Cerebral cortex (tissue), 2 donors: ENCODE data around the genes GTF2H2C, SERF1B, GTF2H2 and MCCC2.

GRCh38 chr5:68289225-68289985 is 73.8 kb downstream of the PIK3R1 start:
- PRO-cap, 2 experiments, result no peak in any of the 2 experiments

DNA sequence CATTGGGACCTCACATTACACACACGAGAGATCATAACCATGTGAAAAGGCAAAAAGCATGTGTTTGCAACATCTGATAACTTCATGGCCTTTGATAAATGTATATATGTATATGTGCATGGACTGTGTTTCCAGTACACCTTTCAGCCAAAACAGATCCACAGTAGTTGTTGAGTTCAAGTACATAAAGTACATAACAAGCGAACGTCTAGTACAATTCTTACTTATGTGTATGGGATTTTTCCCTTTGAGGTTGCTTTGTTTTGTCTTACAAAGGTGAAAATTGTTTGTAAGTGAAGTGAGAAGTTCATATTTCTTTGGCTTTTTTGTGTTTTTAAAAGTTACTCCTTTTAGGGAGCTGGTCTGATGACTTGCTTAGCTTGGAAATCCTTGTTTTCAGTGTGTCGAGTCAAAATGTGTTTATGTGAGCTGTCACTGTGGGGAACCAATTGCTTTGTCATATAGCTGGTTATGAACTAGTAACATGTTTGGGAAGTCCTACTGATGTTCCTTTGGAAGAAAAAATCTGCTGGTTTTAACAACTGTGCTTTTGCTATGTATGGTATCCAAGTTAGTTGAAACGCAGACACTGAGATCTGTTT is 85.1 kb downstream of the PIK3R1 start:
- PRO-cap, 2 experiments, result no peak in any of the 2 experiments

DNA sequence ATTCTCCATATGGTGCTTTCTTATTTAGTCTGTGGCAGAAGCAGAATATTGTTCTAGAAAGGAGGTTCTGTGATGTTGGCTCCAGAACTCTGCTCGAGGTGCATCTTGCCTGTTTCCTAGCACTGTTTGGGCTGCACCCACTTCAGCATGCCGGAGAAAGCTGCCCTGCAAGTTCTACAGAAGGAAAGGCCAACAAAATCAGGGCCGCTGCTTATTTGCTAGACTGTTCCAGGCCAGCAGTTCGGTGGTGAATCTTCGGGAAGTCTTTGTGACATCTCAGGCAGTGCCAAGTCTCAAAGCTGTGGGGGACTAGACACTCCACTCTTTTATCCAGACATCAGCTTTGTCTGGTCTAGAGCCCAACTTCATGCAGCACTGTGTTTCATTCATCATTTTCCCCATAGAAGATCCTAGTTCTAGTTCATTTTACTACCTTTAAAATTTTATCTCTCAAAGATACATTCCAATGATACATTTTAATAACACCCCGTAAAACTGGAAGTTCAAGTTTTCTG is 91.1 kb downstream of the PIK3R1 start:
- PRO-cap, 2 experiments, result no peak in any of the 2 experiments

GRCh38 chr5:68709288-68709805 is 384.5 kb upstream of the SLC30A5 start:
- PRO-cap, 2 experiments, result no peak in any of the 2 experiments

DNA sequence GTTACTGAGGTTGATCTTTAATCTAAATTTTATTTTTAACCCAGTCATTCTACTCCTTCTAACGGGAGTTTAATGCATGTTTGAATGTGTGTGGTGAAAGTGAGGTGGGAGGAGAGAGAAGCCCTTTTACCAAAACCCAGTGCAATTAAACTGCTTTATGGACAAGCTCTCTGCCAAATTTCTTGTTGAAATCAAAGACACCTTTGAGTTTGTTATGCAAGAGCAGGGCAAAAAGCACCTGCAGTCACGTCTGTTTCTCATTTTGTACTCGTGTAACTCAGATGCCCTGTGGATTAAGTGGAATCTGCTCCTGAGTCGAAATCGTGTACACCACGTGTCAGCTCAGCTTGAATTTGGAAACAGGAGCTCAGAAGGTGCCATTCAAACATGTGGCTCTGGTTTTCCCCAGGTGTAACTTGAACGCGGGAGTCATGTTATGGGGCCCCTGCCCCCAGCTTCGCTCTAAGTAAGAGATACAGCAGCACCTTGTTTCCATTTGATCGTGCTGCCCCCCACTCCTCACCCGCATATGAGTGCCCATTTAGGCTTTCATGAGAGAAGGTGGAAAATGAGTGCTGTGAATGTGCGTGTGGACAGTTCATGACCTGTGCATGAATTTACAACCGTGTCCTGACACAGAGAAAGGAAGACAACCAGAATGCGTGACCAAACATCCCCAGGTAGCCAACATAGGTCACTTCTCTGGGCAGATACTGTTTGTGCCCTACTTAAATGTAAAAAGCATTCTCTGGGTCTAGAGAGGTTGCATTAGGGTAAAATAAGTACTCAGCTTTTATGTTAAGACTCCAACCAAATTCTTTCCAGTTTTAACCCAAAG is 347.0 kb upstream of the SLC30A5 start:
- PRO-cap, 2 experiments, result no peak in any of the 2 experiments

- PRO-cap, 2 experiments, result no peak in any of the 2 experiments
Measured at GRCh38 chr5:69276439-69277195, 41.9 kb downstream of the CDK7 start.

DNA sequence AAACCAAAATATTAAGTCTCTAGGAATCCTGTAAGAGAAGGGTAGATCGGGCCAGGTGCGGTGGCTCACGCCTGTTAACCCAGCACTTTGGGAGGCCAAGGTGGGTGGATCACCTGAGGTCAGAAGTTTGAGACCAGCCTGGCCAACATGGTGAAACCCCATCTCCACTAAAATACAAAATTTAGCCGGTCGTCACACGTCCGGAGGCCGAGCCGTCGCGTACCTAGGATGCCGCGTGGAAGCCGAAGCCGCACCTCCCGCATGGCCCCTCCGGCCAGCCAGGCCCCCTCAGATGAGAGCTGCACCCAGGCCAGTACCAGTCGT is 1.0 kb upstream of the CCDC125 start:
- PRO-cap, 2 experiments, result peak in 1 of 2 experiments; most common plus-strand start position 192 of the sequence (in 1)

DNA sequence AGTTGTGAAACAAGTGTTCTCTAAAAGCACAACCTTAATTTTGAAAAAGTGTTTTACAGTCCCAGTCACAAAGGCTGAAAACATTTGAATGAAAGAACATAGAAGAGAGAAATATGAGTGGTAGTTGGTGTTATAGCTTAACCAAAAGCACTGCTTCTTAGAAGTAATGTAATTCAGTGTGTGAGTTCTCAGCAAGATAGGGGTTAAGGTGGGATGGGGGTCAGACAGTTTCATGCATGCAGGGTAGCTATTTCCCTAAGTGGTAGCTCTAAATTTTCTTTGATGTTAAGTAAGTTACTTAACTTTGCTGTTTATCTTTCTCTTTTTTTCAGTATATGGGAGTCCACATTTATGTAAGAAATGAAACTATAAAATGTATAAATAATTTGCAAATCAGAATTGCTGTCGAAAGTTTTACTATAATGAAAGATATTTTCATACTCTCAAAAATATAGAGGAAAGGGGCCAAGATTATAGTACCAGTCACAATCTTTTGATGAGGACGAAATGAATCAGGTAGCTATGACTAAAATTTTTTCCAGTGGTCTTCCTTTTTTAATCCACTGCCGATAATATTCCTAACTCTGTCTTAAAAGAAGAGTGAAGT is 2.2 kb downstream of the RAD17 start:
- PRO-cap, 2 experiments, result no peak in any of the 2 experiments

DNA sequence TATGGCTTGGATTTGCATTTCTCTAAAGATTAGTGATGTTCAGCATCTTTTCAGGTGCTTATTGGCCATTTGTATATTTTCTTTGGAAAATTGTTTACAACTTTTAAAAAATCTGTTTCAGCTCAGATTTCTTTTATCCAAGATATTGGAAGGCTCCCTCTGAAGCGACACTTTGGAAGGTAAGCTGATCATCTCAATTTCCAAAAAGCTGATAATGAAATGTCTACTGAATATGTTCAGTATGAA is 4.6 kb upstream of the MARVELD2 start:
- PRO-cap, 2 experiments, result no peak in any of the 2 experiments

DNA sequence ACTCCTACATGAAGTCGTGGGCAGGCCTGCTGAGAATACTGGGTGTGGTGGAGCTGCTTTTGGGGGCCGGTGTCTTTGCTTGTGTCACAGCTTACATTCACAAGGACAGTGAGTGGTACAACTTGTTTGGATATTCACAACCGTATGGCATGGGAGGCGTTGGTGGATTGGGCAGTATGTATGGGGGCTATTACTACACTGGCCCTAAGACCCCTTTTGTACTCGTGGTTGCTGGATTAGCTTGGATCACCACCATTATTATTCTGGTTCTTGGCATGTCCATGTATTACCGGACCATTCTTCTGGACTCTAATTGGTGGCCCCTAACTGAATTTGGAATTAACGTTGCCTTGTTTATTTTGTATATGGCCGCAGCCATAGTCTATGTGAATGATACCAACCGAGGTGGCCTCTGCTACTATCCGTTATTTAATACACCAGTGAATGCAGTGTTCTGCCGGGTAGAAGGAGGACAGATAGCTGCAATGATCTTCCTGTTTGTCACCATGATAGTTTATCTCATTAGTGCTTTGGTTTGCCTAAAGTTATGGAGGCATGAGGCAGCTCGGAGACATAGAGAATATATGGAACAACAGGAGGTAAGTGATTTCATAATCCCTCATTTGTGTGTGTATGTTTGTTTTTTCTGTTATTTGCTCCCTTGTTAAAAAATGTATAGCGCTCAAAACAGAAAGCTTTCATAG is 5.2 kb downstream of the MARVELD2 start:
- PRO-cap, 2 experiments, result no peak in any of the 2 experiments

- PRO-cap, 2 experiments, result peak in 1 of 2 experiments; most common plus-strand start chr5:69493053 (in 1)
Measured at GRCh38 chr5:69492927-69493147, 247 bp downstream of the OCLN start.

DNA sequence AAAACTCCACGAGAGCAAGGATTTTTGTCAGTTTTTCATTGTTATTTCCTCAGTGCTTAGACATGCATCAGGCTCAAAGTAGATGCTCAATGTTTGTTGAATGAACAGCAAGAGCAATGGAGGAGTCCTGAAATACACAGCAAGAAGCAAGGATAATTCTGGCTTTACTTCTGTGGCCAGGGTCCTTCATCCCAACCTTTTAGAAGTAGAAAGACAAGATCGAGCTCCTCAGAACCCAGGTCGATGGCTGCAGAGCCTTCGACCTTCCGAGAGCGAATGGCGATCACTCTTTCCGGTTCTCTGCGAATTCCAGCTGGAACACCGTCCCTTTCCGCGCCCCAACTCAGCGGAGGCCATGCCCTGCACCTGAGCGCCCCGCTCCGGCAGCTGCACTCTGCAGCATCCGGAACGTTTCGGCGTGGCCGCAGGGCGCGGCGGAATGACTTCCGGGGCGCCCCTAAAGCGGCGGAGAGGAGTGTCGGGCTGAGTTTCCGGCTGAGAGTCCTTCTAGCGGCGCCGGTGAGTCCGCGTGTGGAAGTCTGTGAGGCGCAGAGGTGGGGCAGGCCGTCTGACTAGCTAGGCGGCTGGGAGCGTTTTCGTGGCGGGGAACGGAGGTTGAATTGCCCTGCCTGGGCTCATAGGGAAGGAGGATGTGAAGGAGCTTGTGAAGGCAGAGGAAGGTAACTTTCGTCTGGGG is at the start of gene GTF2H2C:
Gene GTF2H2C, plus strand, starts transcription at position 468 of the 697 bp plus-strand sequence.
- PRO-cap, 2 experiments, result no peak in any of the 2 experiments

- PRO-cap, 2 experiments, result no peak in any of the 2 experiments
Measured at GRCh38 chr5:70024887-70025492, at the start of gene SERF1B. Gene SERF1B, plus strand, starts transcription at chr5:70025251.

GRCh38 chr5:70400910-70401846 is 351.7 kb downstream of the SMN2 start:
- PRO-cap, 2 experiments, result peak in 1 of 2 experiments; most common plus-strand start chr5:70401133 (in 1); most common minus-strand start chr5:70401361 (in 1)

GRCh38 chr5:71067516-71067965 is at the start of gene GTF2H2:
Gene GTF2H2, minus strand, starts transcription at chr5:71067676.
- PRO-cap, 2 experiments, result no peak in any of the 2 experiments

DNA sequence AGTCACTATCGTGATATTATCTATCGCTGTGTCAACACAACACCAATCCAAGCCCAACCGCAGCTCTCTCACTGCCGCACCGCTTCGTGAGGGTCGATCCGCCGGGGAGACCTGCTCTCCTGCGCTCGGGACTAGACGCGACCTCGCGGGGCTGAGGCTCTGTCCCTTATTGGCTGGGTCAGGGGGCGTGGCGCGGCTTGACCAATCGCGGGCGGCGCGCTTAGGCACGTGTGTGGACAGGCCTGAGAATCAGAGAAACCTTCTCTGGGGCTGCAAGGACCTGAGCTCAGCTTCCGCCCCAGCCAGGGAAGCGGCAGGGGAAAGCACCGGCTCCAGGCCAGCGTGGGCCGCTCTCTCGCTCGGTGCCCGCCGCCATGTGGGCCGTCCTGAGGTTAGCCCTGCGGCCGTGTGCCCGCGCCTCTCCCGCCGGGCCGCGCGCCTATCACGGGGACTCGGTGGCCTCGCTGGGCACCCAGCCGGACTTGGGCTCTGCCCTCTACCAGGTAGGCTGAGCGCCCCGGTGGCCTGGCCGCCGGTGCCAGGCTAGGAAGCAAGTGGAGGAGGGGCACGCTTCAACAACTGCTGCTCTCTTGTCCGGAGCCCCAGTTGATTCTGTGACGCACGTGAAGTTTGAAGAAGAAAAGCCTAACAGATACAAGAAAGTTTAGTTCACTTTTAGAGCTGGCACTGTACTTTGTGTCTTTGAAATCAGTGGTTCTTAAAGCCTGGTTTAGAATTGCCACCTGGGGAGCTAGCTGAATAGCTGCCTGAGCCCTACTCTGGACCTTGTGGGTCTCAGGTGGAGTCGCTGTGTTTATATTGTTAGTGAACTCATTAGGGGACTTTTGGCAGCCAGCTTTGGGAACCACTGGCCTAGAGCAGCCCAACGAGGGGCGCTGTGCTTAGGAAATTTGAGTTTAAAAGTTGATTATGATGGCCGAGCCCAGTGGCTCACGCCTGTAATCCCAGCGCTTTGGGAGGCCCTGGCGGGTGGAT is at the start of gene MCCC2:
Gene MCCC2, plus strand, starts transcription at position 289 of the 996 bp plus-strand sequence.
- PRO-cap, 2 experiments, result peak in 1 of 2 experiments; most common plus-strand start position 259 of the sequence (in 1); most common minus-strand start position 153 of the sequence (in 1)

GRCh38 chr5:71719435-71719808 is 347 bp downstream of the CARTPT start:
- PRO-cap, 2 experiments, result no peak in any of the 2 experiments

GRCh38 chr5:71925033-71925476 is 182.2 kb upstream of the MAP1B start:
- PRO-cap, 2 experiments, result no peak in any of the 2 experiments

DNA sequence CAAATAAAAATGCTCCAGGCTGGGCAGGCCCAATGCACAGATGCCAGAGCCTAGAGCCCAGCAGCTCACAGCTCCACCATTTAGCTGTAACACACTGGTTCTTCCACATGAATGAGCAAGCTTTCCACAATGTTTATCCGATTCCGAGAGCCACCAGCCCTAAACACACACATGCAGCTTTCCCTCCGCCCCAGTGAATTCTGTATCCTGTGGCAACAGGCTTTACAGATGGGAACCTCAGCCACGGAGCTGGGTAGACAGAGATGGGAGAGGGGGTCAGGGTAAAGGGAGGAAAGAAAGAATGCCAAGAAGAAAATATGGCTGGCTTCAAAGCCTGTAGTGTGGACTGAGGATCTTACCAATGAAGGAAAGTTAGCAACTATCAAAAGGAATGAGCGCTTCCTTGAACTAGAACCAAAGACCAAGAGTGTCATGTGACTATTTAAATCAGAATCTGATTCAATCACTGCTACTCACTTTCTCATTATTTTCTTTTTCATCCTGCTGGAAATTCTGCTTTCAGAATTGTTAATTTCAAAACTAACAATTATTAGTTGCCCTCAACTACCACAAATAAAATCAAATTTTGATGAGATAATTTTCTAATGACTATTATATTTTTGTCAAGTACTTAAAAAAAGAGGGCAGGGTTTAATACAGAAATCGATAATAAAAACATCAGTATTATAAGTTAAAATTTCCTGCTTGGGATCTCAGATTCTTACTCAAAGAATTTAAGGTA is 77.0 kb downstream of the MRPS27 start:
- PRO-cap, 2 experiments, result peak in 1 of 2 experiments; most common minus-strand start position 195 of the sequence (in 1)

- PRO-cap, 2 experiments, result peak in 1 of 2 experiments; most common plus-strand start chr5:72320666 (in 1); most common minus-strand start chr5:72320605 (in 1)
Measured at GRCh38 chr5:72320483-72320835, 286 bp downstream of the PTCD2 start.